Sternocleidomastoid (tissue), 1 donor: ENCODE measurements around the gene SPARC.

DNA sequence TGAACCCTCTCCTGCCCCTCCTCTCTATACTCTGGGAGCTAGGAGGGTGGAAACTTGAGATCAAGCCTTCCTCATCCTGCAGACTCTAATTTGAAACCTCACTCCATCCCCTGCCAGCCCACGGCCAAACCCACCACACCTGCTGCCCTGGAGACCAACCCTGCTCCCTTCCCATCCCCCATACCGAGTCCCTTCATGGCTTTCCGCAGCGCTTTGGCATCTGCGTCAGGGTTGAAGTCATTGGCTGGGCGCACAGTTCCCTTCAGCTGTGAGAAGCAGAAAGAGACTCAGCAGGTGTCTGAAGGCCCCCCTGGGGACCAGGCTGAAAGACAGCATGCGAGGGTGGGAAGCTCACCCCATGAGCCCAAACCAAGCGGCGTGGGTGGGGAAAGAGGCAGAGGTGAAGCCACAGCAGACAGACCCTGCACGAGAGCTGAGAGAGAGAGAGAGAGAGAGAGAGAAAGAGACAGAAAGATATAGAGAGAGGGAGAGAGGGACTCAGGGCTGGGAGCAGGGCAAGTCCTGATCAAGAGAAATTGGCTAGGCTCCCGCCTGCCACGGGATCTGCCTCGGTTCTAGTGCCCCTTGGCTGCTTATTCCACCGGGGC, 33.4 kb downstream of the ANXA6 start:
- PRO-cap = no peak

DNA sequence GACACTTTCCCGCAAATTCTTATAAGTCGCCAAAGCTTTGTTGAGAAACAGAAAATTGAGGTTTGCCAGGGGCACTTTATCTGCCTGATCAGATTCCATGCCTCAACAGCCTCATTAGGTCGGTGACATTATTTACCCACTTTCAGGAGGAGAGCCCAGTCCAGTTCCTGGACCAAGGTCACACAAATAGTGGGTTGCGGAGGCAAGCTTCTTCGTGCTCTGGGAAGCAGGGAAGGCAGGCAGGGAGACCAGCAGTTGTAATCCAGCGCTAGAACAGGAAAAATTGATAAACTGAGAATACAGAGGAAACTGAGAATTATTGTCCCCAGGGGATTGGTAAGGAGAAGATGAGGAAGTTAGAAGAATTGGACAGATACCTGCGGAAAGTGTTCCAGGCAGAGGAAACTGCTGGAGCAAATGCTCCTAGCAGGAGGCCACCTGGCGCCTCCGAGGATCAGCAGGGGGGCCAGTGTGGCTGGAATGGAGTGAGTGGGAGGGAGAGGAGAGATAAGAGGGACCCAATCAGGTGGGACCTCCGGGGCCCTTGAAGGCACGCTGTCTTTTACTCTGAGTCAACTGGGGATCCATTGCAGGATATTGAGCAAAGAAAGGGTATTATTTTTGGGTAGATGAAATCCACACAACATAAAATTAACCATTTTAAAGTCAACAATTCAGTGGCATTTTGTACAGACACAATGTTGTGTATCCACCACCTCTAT, 633 bp upstream of the ANXA6 start:
- PRO-cap = no peak

DNA sequence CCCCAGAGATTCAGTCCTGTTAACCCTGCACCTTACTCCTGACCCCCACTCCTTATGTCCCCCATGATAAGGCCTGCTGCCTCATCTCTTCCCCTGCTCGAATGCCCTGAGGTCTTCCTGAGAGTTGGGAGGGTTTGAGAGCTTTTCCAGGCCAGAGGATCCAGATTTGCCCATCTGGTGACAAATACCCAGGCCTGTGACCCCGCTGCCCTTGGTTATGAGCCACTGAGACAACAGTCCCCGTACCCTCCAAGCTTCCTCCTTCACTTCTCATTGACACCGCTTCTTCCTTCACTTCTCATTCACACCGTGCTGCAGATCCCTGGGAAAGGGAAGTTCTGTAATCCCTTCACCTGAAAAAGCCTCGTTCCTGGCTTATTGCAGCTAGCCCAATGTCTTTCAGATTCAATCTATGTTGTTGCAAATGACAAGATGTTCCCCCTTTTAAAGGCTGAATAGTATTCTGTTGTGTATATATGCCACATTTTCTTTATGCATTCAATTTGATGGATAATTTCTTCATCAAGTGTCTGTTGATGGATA, 676 bp downstream of the GM2A start:
- PRO-cap = no peak

DNA sequence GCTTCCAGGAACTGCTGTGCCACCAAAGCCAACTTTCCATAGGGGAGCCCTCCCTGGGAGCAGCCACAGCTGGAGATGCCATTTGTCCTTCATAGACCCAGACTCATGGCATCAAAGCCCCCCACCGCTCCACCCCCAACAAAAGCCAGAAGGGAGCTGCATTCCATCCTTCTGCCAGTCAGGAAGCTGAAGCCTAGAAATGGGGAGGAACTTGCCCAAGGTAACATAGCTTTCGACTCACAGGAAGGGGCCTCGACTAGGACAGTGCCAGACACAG, 28.9 kb upstream of the FAT2 start:
- PRO-cap = no peak

GRCh38 chr5:151679478-151679798, 7.3 kb downstream of the SPARC start:
- PRO-cap = no peak

GRCh38 chr5:151682852-151683394, 3.8 kb downstream of the SPARC start:
- PRO-cap = no peak

DNA sequence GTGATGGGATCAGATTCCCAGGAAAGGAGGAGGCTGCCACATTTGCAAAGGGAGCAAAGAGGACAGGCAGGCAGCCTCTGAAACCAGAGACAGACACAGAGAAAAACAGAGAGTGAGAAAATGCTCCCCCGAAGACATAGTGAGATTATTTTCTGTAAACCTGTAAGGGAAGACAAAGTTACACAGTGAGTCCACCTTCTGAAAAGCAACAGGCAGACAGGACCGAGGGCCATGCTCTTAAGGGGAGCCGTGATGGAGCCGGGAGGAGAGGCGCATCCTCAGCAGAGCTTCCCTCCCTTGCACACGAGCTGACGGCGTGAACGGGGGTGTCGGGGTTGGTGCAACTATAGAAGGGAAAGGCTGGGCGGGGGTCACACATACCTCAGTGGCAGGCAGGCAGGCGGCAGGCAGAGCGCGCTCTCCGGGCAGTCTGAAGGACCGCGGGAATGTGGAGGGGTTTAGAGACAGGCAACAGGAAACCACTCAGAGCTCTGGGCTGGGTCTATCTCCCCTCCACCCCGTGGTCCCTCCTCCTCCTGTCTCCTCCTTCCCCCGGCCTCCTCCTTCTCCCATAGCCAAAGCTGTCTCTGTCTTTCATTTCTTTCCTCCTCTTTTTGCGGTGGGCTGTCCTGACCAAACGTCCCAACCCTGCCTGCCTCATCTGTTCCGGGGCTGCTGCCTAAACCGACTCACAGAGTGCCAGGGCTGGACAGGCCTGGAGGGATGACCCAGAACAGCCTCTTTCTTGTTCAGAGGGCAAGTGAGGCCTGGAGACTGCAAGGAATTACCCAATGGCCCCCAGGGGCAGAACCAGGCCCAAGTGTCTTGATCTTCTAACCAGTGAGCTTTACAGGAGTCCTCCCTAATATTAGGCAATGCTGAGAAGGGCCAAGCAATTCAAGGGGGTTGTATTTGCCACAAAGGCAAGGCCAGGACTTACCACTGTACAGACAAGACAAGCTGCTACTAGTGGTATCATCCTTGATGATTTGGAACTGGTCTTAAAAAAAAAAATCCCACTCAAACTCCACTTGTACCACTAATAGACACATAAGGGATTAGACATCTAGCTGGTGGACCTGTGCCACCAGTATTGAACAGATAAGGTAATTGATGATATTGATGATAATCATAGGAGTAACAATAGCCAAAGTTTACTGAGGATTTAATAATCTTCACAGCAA, at the start of gene SPARC:
Gene SPARC (minus strand): TSS at position 432 of the 1,184 bp plus-strand sequence.
- PRO-cap = bidirectional peak, plus-strand start at position 385 of the sequence, minus-strand start at position 305 of the sequence; bidirectional peak, plus-strand start at position 612 of the sequence, minus-strand start at position 432 of the sequence

GRCh38 chr5:151698794-151699866, 12.4 kb upstream of the SPARC start:
- PRO-cap = bidirectional peak, plus-strand start at chr5:151699395, minus-strand start at chr5:151699257

DNA sequence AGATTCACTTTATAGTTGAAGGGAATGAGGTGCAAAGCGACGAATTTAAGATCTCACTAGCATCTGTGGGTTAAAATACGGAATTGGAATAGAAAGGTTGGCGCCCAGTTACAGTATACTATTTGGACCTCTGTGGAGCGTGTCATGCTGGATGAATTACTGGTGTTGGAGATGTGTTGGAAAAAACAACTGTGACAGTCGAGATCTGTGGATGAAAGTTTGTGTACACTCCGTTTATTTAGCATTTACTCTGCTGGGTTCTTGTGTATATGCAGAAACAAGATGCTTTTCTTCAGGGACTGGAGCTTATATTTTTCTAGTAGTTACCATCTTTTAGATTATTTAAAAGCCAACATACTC, 1.4 kb downstream of the G3BP1 start:
- PRO-cap = no peak

DNA sequence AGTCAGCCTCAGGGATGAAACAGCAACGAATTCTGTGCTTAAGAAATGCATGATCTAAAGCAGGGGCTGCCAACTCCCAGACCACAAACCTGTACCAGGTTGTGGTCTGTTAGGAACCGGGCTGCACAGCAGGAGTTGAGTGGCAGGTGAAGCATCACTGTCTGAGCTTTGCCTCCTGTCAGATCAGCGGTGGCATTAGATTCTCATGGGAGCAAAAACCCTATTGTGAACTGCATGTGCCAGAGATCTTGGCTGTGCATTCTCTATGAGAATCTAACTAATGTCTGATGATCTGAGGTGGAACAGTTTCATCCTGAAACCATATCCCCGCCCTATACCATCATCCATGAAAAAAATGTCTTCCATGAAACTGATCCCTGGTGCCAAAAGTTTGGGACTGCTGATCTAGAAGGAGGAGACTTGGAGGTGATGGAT, 239.7 kb upstream of the GLRA1 start:
- PRO-cap = no peak

DNA sequence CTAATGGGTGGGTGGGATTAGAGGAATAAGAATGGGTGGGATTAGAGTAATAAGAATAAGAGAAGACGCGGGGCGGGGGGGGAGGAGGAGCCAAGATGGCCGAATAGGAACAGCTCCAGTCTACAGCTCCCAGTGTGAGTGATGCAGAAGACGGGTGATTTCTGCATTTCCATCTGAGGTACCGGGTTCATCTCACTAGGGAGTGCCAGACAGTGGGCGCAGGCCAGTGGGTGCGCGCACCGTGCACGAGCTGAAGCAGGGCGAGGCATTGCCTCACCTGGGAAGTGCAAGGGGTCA, 197.9 kb downstream of the NMUR2 start:
- PRO-cap = no peak

DNA sequence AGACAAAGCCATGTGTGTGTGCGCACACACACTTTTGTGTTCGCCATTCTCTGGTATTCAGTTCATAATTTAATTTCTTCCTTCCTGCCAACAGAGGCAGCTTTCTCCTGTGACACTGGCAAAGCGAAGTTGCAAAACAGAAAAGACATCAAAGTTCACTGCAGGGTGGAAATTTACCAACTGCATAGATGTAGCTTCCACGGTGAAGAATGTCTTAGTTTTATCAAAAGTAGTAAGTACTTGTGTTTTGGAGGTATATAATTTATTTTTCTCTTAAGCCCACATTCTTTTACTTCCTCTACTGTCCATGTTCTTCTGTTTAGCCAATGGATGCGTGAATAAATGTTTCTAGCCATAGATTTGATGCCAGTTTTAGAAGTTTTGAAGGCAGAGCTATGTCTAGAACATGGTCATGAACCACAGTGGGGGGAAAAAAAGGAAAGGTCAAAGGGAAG, 536.6 kb upstream of the GRIA1 start:
- PRO-cap = no peak

DNA sequence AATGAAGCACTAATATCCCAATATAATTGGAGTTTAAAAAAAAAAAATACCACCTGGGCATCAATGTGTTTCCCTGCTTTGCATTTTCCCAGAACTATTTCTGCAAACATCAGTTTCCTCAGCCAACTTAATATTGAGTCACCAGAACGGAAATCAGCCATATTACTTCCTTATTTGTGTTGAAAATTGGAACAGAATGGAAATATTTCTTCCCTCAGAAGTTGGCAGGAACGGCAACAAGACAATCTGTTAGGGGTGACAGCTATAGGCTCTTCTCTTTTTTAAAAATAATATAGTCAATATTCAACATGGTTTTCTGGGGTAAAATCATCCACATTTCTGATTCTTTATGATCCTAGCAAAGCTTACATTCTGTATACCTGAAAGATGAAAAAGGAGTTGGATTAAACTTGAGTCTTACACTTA, 4.0 kb downstream of the MFAP3 start:
- PRO-cap = no peak

GRCh38 chr5:154197973-154198763, 7.6 kb downstream of the GALNT10 start:
- PRO-cap = unidirectional peak, plus-strand start at chr5:154198526

GRCh38 chr5:154221663-154222018, 31.1 kb downstream of the GALNT10 start:
- PRO-cap = no peak

DNA sequence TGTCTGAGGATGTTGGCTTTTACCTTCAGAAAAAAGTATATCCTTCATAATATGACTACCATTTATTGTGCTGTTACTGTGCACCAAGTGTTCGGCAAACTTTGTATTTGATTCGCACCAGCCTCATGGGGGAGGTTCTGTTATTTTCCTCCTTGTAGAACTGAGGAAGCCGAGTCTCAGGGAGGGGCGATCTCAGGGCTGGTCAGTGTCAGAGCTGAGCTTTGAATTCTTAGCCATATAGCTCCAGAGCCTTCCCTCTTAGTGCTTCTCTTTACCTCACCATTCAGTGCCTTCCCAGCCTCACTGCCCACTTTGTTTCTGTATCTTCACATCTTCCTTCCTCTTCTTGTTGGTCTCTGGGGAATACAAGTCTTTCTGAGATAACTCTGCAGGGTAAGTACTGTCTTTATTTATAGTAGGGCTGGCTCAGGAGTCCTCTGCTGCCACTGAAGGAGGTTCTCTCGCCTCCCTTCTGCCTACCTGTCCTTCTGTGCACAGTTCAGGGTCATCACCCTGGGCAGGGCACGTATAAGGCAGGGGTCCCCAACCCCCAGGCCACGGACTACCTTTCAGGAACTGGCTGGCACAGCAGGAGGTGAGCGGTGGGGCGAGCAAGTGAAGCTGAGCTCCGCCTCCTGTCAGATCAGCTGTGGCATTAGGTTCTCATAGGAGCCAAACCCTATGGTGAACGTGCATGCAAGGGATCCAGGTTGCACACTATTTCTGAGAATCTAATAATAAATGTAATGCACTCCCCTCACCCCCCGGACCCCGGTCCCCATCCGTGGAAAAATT, 48.5 kb downstream of the GALNT10 start:
- PRO-cap = no peak

- PRO-cap = no peak
Observed at GRCh38 chr5:154422989-154423281, 22.9 kb upstream of the SAP30L start.

DNA sequence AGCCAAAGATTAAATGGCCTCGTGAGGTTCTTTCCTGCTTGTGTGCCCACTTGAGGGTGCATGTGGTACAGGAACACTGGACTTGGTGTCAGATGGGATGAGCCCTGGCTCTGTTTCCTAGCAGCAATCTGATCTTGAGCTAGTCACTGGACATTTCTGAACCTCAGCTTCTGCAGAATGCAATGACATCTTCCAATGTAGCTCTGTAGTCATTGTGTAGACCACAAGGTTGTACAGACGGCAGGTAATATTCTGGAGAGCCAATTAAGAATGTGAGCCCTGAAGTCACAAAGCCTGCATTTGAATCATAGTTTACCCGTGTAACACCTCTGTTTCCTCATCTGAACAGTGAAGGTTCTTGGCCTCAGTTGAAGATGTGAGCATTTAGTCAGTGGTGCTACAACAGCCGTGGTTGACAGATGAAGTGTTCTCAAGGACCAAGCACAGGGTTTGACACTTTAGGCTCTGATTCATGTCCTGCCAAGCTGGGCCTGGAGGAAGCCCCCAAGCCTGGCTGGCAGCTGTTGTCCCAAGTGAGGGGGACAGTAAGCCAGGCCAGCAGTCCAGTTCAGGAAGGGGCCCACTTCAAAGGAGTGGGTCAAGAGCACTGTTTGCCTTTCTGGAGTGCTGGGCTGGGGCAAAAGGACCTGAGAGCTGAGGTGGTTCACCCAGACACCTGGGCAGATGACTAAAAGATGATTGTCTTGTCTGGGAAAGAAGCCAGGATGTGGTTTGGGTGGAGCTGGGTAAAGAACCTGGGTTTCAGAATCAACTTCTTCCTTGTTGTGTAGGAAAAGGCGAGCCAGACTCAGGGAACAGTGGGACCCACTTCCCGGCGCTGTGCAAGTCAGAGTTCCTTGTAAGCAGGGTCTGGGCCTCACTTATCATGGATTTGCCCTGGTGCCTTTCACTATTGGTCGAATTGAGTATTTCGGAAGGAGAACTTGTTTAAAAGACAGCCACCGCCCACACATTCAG, 20.7 kb downstream of the FAXDC2 start:
- PRO-cap = no peak

- PRO-cap = no peak
Observed at GRCh38 chr5:154934841-154935369, 3.1 kb downstream of the GEMIN5 start.

DNA sequence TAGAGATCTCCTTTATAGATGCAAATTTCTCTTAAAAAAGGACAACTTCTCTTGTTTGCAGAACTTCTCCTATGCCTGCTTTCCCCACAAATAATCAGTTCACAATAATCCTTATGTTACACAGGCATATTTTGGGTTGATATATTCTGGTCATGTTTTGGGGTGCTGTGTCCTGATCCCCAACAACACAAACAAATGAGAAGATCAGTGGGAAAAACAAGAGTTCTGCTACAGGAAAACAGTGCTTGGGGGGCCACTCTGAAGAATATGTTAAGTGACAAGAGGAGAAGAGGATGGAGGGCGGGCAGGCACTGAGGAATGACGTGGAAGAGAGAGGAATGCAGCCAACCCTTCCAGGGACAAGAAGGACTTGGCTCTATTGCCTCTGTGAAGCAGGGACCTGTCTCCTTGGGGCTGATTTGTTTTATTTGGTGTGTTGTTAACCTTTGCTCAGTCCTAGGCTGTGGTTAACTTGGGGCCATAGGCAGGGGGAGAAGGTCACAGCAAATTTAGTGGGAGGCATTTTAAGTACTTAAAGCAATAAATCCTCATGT, 39.8 kb downstream of the KIF4B start:
- PRO-cap = no peak